ENCODE data around the genes LELP1, S100A5, S100A14 and CFAP141.

DNA sequence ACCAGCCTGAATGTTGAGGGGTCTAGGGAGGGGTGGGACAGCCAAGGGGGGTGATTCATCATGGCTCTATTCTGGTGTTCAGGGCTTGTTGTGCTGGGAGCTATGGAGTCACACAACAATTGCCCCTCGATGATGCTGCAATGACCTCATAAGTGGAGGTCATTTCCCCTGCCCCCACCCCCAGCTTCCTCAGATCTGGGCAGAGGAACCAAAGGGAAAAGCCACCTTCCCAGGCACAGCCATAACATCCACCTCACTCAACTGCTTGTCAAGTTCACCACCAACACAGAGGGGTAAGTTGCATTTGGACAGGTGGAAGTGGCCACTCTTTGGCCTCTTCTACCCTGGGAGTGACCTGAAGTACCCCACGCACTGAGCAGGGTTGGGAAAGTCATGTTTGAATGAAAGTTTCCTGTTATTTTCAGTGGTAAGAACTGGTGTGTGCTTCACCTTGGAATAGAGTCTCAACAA is at the start of gene LELP1:
Gene LELP1 (plus strand): TSS at position 192 of the 471 bp plus-strand sequence.
- PRO-cap: no peak

DNA sequence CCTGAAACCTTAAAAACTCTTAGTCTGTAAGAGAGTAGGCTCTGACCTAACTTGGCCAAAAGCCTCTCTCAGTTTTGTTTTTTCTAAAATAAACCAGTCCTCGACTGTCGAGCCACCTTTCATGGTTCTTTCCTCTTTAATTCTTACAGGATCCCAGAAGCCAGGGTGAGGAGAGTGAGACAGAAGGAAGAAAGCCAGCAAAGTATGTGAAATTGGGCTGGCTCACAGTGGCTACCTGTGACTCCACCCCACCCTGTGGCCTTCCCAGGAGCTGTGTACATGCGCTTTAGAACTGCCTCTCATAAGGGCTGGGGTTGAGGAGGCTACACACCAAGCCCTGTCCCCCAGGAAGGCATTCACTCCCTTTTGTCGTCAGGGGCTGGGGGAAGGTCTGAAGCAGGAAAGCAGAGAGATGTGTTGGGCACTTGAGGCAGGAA is 4.5 kb downstream of the PGLYRP4 start:
- PRO-cap: no peak

GRCh38 chr1:153536712-153537165 is 948 bp upstream of the S100A6 start:
- PRO-cap: no peak

DNA sequence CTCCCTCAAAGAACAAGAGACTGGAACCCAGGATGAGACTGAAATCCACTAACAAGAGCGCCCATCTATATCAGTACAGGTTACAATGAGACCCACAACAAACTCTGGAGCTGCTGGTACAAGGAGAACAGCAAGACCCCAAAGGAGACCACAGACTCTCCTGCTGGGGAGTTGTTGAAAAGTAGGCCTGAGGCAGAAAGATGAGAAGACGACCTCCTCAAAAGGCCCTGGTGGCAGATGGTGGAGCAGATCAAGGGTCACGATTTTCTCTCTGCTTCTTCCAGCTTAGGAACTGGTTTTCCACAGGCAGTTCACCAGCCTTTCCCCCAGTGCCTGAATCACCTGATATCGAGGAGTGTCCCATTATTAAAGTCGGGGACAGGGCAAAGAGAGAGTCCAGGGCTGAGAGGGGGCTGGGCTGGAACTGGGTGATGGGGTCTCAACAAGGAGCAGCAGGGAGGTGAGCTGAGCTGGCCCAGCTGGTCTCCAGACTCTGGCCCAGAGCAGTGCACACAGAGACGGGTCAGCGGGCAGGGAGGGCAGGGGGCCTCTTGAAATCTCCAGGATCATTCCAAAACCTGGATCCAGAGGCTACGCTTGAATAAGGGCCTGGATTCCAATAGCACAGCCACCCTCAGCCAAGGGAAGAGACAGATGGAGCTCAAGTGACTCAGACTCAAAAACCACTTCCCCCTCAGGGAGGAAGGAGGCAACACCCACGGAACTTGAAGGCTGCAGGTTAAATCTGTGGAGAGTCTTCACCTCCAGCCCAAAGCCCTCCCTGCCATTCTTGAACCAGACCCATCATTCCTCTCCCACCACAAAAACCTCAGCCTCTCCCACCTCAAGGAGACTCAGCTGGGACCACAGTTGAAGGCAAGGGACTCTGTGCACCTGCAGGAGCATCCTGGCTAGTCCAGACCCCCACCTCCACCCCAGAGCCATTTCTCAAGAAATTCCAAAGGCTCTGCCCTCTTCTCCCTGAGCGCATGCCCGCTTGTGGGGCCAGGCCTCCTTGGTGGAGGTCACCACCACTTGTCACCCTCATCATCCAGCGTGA is at the start of gene S100A5:
Gene S100A5 (minus strand): TSS at position 656 of the 1,060 bp plus-strand sequence.
- PRO-cap: no peak

GRCh38 chr1:153616067-153617067 is at the start of gene S100A14:
Gene S100A14 (minus strand): TSS chr1:153616325.
- PRO-cap: no peak

- PRO-cap: no peak
Measured at GRCh38 chr1:153685746-153686460, 7.4 kb downstream of the NPR1 start.

DNA sequence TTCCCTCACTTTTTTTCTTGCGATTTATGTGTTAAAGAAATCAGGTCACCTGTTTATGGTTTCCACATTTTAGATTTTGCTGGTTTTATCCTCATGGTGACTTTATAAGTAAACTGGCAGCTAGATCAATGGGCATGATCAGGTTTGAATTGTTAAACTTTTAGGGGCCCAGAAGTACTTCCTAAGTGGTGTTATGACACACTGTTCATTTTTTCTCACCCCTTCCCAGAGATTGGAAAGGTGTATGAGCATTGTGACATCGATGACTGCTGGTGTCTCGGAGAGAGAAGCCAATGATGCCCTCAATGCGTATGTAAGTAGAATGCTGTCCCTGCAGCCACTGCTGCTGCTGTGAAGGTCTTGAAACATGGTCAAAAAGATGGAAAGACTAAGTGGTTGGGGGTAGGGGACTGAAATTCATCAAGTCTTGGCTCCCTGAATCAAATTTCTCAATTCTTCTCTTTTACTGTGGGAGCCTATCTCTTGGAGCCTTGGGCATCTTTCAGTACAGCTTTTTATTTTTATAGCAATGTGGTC is 12.6 kb downstream of the INTS3 start:
- PRO-cap: no peak

DNA sequence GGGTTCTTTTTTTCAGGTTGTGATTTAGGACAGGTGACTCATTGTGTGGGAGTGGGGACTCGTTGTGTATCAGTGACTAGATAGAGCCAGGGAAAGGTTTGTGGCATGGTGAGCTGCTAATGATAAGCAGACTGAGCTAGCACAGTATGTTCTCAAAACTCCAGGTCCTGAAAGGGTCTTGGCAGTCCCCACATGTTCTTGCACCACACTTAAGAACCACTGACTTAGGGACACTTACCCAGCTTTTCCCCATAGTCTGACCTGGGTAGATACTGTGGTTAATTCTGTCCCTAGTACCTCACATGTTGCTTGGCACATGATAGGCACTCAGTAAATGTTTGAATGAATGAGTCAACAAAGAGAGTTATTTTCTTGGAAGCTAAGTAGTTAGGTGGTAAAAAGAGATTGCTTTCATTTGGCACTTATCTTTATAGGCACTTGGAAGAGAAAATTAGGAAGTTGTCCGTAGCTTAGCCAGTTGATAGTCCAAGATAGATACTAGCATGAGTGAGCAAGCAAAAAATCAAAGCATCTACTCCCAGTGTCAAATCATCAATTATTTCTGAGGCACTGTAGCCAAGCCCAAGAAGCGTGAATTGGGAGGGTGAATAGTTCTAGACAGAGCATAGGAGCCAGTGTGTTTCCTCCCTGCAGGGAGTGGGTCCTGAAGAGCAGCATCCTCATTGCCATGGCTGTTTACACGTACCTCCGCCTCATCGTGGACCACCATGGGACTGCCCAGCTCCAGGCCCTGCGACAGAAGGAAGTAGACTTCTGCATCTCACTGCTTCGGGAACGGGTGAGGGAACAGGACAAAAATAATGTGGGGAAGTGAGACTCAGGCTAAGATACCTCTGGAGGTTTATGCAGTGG is 22.8 kb downstream of the INTS3 start:
- PRO-cap: no peak

- PRO-cap: no peak
Measured at GRCh38 chr1:153771140-153771595, 4.0 kb upstream of the SLC27A3 start.

DNA sequence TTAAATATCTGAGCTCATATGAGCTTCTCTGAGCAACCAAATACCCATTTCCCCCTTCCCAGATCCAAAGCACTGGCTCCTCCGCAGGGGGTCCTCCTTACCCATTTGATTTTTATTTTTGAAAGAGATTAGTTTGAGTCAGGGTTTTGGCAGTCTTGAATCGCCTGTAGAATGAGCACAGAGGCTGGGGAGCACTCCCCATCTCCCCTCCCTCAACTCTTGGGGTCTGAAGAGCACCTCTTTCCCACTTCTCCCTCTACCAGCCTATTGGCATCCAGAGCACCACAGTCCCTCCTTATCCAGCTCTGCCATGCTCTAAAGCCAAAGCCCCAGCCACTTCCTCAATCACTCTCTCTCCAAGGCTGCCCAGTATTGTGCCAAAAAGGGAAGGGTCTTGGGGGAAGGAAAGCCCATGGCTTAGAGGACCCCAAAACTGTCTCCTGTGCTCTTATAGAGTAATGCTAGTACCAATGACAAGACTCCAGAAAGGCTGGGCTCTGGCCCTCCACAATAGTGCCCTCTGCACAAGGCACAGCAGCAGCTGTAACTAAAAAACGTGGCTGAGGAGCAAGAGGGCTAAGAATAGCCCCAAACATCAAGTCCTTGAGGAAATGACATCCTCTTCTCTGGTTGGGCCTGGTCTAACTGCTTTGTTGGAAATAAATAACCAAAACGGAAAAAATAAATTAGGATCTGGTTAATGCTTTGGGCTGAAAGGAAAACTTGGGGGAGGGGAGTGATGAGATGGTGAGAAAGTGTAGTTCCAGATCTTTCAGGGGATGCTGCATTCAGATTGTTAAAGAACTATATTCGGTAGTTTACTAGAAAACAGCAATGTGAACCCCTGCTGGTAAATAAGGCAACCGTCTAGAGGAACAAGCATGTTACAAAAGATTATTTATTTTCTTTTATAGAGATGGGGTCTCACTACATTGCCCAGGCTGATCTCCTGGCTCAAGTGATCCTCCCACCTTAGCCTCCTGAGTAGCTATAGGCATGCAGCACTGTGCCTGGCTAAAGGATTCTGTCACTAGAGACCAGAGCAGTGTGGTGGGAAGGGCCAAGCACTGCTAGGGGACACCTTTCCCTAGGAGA is 28.5 kb downstream of the SLC27A3 start:
- PRO-cap: no peak

DNA sequence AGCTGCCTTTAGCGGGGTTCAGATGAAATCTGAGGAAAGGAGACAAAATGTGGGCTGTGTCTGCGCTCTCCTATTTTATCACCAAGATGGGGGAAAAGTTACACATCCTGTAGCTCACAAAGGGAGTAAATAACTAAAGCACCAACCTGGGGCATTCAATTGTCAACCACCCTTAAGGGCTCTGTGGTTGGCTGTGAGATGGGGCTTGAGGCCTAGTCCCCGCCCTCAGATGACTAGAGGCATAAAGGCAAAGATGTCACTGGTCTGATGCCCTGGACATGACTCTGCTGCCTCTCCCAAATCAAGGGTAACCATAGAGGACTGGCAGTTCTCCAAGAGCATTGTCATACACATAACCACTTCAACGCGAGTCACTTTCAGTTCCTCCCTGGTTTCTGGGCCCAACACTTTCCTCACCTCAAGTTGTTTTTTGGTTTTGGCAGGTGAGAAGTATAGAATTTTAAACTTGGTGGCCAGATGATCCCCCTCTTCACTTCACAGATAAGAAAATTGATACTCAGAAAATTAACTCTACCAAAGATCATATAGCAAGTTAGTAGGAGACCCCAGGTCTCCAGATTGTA is 30.1 kb downstream of the SLC27A3 start:
- PRO-cap: no peak

- PRO-cap: no peak
Measured at GRCh38 chr1:153902463-153902888, 20.3 kb downstream of the GATAD2B start.

GRCh38 chr1:153946966-153947296 is 413 bp upstream of the DENND4B start:
- PRO-cap: no peak

- PRO-cap: no peak
Measured at GRCh38 chr1:153959665-153960017, 1.2 kb upstream of the CRTC2 start.

DNA sequence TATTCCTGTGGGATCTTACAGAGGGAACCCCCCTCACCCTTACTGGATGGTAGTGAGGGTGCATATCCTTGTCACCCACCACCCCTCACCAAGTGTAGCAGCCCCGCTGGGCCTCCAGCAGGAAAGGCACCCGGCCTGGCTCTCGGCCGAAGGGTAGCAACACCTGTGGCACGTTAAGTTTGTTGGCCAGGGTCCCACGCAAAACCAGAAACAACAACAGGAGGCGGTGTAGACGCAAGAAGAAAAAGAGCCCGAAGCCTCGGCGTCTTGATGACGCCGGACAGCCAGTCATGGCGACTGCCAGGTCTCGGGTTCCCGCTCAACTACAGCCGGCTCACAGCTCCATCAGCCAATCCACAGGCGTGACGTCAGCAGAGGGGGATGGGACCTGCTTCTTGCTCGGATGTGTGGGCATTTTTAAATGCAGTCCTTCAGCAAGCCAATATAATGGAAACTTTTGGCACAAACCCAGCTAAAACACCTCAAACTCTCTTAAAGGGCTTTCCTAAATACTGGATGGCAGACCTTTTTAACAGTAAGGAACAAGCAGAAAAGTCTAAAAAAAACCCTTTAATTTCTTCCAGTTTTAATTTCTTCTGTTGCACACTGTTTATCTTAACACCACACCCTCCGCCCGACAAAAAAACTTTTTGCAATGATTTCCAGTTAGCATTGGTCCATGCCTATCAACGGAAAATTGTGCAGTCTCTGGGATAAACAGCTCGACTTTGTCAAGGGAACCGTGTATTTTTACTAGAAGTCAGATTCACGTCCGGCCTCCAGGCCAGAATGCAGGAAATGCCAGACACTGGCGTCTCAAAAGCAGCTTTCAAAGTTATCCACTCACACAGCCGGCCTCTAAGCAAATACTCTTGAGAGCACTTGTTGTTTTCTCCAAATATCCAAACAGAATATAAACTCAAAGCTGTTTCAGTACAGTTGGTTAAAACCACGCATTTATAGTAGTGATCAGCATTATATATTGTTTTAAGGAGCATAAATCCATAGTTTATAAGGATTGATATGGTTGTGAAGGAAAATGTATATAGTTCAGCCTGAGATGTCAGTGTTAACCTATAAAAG is 36.8 kb downstream of the TPM3 start:
- PRO-cap: no peak

GRCh38 chr1:154157393-154158335 is 34.2 kb downstream of the TPM3 start:
- PRO-cap: no peak

GRCh38 chr1:154185815-154186640 is 5.9 kb downstream of the TPM3 start:
- PRO-cap: no peak

GRCh38 chr1:154205851-154206909 is at the start of gene CFAP141:
Gene CFAP141 (minus strand): TSS chr1:154206333.
- PRO-cap: no peak

- PRO-cap: no peak
Measured at GRCh38 chr1:154260774-154261132, 11.7 kb upstream of the HAX1 start.

GRCh38 chr1:154327128-154327497 is 1.8 kb downstream of the ATP8B2 start:
- PRO-cap: no peak